Metastatic Lung Carcinoma in the Adrenal Gland (tissue), 1 donor: ENCODE results near the gene CEMIP2.

GRCh38 chr9:71768028-71768989 is at the start of gene CEMIP2:
Gene CEMIP2, minus strand, starts transcription at chr9:71768513.
- PRO-cap = bidirectional peak, plus-strand start at chr9:71768615, minus-strand start at chr9:71768513; bidirectional peak, plus-strand start at chr9:71769046, minus-strand start at chr9:71768892

DNA sequence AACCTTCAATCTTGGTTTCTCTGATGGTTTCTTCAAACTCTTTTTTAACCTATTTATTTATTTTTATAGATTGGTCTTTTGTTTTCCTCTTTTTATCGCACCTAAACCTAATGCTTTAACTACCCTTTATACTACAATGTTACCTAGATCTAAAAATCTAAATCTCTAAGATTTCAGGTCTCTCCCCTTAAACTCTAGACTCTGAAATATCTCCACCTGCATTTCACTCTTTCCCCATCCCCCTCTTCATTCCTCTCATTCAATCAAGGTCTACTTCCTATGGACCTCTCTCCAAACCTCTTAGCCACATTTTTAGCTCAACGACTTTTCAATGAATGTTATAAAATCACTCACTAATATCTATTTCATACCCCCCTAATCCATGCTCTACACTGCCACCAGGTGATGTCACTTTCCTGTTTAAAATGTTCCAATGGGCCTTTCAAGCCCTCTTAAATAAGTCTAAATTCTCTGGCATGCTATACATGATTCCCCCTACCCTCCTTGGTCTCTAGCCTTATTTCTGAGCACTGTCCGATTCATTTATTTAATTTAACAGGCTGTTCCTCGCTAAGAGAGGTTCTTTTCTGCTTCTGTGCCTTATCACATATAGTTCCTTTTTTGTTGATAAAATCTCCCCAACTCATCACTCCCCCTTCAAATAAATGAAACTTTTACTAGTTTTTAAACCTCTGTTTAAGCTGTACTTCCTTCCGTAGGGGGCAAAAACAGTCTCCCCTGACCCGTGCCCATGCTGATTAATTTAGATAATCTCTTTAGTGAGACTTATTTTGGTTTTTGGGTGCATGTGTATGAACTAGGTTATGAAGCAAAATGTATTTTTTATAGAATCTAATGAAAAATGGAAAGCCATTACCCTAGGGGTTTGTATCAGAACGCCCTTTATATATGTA is 9.3 kb downstream of the ABHD17B start:
- PRO-cap = no peak

DNA sequence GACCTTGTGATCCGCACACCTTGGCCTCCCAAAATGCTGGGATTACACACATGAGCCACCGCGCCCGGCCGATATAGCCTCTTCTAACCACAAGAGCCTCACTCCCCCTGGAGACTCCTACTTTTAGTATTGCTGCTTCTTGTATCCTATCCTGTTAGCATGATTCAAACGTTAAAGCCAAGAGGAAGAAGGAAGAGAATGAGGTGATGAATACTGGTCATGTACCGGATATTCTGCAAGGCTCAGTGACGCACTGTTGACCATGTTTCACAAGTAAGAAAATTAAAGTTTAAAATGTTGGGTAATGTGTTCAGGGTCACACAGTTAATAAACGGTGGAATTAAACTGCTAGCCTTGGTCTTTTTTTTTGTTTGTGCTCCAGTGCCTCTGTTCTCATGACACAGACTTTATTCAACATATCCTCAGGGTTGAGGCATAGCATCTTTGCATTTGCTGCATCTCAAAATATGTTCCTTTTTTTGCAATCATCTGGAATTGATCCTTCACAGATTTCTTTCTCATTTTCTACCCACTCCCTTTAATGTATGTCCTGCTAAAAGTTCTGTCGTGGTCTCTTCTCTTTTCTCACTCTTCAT is 17.9 kb downstream of the C9orf57 start:
- PRO-cap = no peak

GRCh38 chr9:72133780-72134180 is 15.5 kb upstream of the GDA start:
- PRO-cap = no peak

DNA sequence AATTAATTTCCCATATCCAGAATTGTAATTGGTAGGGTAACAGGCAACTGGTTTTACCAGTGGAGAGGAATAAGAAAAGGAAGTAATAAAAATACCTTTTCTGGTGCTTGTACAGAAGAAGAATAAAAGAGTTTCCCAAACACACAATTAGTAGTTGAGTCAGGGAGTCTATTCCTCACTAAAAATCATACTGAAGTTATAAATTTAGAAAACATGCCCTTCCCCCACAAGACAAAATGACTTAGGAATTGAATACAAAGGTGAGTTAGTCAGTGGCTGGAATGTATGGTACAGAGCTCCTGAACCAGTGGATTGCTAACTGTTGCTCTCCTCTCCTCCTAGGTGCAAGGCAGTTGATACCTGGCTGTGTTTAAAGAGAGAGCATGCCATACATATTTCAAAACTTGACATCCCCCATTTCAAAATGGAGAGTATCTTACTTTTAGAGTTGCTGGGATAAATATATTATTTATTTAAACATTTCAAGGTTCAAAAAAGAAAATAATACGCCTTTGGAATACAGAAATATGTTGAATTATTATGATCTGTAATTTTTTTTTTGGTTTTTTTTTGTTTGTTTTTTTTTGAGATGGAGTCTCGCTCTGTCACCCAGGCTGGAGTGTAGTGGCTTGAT is 1.9 kb downstream of the GDA start:
- PRO-cap = no peak

GRCh38 chr9:72315560-72316344 is 49.3 kb downstream of the ZFAND5 start:
- PRO-cap = no peak

GRCh38 chr9:72557693-72558193 is 36.3 kb downstream of the TMC1 start:
- PRO-cap = no peak

GRCh38 chr9:72827492-72828033 is 125.3 kb downstream of the ALDH1A1 start:
- PRO-cap = unidirectional peak, minus-strand start at chr9:72827741

- PRO-cap = no peak
Measured at GRCh38 chr9:72916705-72917323, 36.0 kb downstream of the ALDH1A1 start.

GRCh38 chr9:72923986-72924361 is 28.9 kb downstream of the ALDH1A1 start:
- PRO-cap = no peak

DNA sequence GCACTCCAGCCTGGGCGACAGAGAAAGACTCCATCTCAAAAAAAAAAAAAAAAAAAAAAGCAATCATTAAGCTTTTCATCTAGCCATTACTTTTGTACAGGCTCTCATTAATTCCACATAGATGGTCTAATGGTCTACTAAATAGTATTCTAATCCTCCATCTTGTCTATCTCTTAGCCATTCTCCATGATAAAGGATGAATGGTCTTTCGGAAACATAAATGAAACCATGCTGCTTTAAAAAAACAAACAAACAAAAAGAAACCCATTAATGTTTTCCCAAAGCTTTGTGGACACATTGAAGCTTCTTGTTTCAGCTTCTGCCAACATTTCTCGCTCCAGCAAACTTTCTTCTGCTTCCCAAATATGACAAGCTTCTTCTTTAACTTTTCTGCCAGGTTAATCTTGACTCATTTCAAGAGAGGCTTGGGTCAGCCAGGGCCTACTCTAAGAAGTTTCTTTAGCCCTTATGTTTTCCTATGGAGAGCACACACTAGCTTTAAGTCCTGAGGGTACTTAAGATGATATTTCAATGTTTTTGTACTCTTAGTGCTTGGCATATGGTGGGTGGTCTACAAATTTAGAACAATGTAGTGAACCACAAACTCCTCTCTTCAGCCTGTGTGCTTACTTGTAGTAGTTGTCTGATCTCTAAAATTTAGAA is 6.1 kb downstream of the ANXA1 start:
- PRO-cap = no peak

- PRO-cap = no peak
Measured at GRCh38 chr9:73160636-73161198, 9.1 kb downstream of the ANXA1 start.

DNA sequence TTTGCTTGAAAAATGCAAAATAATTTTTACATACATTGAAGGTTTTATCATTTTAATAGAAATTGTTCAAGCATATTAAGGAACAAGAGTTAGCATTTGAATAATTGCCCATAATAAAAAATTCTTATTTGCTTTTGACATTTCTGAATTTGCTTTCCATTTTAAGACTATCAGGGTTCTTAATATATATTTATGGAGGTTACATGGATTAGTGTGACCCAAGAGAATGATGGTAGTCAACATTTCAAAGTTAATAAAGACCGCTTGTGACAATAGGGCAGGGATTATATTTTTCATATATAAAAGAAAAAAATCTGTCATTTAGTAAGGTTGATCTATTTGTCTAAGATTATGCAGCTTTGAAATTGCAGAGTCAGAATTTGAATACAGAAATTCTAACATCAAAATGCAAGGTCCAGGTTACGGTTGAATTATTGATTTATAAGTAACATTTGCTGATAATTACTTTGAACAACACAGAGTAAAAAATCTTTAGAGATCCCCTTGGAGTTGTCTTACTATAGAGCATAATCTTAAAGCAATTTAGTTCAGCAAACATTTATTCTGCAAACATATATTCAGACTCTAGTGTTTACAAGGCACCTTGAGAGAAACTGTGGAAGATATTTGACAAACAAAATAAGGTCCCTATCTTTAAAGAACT is 12.8 kb downstream of the ANXA1 start:
- PRO-cap = no peak

DNA sequence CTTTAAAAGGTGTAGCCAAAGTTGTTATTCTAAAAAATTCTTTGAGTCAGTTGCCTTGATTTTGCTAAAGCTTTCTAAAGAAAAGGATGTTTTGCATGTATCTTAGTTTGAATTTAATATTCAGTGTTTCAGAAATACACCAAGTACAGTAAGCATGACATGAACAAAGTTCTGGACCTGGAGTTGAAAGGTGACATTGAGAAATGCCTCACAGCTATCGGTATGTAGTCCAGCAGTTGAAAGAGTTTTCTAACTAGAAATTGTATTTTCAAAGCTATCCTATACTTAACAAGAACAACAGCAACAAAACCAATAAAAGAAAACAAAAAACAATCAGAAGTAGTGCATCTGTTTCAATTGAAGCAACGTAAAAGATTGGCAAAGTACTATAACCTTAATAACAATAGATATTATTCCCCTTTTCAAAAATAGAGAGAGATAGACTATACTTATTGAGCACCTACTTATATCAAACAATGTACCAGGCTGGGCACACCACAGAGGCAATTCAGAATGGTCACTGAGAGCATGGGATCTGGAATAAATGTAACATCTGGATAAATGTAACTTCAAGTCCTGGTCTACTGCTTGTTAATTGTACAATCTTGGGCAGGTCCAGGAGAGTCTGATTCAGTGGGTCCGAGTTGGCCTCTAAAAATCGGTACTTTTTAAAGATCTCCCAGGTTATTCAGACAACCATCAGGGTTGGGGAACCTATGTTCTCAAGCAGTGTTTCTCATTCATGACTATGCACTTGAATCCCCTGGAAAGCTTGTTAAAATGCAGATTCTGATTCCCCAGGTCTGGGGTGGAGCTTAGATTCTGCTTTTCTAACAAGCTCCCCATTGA is 14.5 kb downstream of the ANXA1 start:
- PRO-cap = no peak

DNA sequence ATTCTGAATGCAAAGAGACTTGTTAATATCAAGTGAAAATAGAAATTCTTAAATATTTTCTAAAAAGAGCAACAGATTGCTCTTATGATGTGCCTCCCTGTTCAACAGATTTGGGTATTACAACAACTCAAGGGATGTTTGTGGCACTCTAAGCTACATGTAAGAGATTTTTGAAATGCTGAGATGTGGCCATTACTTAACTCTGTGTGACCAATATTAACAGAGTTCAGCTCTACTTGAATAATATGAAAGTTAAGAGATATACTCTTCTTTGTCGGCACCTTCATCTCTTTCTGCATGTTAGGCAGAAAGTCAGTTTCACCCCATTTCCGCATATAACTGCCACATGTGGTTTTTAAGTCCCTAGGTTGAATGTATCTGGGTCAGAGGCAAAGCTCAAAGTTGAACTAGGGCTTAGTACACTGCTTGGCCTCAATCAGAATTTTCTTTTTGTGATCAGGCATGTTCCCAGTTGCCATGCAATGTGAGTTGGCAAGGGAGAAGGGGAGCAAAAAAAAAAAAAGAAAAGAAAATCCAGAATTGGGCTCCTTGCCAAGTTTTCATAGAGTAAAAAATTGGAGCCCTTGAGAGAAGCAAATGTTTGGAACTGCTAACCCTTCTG is 251.3 kb upstream of the RORB start:
- PRO-cap = no peak

- PRO-cap = no peak
Measured at GRCh38 chr9:74499245-74500312, 2.4 kb downstream of the RORB start.

GRCh38 chr9:75071565-75072171 is 16.3 kb downstream of the NMRK1 start:
- PRO-cap = no peak

- PRO-cap = no peak
Measured at GRCh38 chr9:76395392-76395847, 1.2 kb upstream of the RFK start.

DNA sequence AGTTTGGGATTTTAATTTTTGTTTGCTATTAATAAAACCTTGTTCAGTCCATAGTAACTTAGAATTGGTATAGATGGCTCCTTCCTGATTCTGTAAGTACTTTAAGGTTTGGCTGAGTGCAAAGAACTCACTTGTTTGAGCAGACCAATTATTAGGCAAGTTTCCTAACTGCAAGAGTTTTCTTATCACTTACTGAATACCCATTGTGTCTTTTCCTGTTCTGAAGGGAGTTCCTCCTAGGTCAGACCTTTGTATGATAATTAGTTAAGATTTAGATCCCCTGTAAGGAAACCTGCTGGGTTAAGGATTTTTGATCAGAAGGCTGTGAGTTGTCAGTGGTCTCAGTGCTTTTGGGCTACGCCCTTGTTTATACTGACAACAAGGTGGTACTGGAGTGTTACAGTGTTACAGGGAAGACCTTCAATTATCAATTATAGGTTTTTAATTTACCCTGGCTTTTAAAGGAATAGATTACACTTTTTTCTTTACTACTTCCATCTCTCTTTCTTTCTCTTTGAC is 31.7 kb downstream of the GCNT1 start:
- PRO-cap = no peak

- PRO-cap = no peak
Measured at GRCh38 chr9:77011863-77012695, 7.4 kb upstream of the FOXB2 start.